Diencephalon (tissue), 2 donors: ENCODE results near the genes RBKS and PPP1CB.

DNA sequence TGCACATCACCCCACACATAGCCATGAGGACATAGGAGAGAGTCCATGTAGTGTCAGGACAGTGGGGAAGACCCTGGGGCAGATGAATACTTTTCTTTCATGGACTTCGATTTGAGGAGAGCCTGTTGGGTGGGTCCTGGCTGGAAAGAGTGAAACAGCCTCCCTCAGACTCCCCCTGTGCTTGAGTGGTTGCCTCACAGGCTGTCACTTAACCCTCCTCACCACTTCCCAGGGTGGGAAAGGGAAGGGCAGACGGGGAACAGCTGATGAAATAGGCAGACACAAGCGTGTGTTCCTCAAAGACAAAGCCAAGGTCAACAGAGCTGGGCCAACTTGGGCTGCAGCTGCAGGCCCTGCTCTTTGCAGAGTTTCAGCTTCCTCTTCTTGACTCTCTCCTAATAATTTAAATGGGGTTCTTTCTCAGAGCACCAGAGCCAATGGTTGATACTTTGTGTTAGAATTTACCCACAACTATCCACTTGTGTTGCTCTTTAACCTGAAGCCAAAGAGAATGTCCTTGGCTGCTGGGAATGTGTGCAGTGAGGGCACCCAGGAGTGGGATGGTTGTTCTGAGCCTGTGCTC is 14.7 kb upstream of the MRPL33 start:
- RAMPAGE, long total RNA = no peak

DNA sequence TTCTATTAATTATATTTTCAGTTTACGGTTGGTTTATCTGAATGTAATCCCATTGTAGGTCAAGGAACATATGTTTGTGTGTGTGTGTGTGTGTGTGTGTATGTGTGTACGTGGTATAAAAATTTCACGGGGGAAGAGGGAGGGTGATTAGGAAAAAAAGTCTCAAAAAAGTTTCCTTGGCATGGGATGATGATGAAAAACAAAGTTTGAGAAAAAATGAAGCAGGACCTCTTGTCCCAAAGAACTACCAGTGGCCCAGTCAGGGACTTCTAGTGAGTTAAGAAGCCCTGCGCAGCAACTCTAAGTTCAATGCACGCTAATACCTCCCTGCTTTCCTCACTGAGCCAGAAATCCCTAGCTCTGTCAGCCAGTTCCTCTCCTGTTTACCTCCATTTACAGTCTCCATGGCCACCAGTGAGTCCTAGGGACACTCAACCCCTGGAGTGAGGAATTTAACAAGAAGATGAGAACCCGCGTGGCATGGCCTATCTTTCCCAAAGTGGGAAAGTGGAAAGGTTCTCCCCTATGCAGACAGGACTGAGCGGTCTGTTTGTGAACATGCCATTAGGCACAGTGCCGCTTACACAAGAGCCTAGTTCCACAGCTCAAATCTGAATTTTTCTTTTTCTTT is 31.0 kb downstream of the MRPL33 start:
- RAMPAGE, long total RNA = no peak

- RAMPAGE, long total RNA = no peak
Observed at GRCh38 chr2:27890083-27890918, at the start of gene RBKS. Gene RBKS (minus strand): TSS chr2:27890387.

DNA sequence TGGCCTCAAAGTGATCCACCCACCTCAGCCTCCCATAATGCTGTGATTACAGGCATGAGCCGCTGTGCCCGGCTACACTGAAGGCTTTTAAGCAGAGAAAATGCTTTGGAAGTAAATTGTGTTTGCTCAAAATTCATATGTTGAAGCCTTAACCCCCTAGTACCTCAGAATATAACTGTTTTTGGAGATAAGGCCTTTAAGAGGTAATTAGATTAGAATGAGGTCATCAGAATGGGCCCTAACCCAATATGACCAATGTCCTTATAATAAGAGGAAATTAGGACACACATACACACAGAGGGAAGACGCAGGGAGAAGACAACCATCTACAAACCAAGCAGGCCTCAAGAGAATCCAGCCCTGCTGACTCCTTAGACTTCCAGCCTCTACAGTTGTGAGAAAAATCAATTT is 226.9 kb upstream of the FOSL2 start:
- RAMPAGE, long total RNA = no peak

GRCh38 chr2:28274736-28275736 is 117.6 kb upstream of the FOSL2 start:
- RAMPAGE, long total RNA = no peak

DNA sequence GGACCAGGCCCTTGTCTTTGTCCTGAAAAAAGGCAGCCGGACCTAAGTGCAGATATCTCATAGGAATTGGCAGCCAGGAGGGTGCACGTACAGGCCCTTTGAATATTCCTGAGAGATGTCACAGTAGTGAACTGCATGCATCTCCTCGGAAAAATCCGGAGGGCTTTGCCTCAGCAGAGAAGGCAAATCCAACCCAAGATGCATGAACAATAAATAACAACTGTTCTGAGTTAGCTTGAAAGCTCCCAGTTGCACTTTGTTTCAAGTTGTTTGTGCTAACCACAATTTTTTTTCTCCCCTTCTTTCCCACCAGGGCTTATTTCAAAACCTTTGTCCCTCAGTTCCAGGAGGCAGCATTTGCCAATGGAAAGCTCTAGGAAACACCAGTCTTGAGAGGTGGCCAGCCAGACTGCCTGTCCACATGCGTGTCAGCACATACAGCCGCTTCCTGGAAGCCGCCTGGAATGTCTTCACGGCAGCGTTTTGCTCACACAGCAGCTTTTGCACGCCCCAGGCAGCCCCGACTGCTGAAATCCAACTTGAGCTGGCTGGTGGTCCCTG is 54.4 kb upstream of the FOSL2 start:
- RAMPAGE, long total RNA = no peak

- RAMPAGE, long total RNA = no peak
Observed at GRCh38 chr2:28360445-28361081, 32.1 kb upstream of the FOSL2 start.

- RAMPAGE, long total RNA = no peak
Observed at GRCh38 chr2:28399704-28400447, 7.2 kb downstream of the FOSL2 start.

- RAMPAGE, long total RNA = no peak
Observed at GRCh38 chr2:28400448-28400974, 7.9 kb downstream of the FOSL2 start.

- RAMPAGE, long total RNA = no peak
Observed at GRCh38 chr2:28411525-28412863, 19.3 kb downstream of the FOSL2 start.

- RAMPAGE, long total RNA = no peak
Observed at GRCh38 chr2:28603341-28603708, 107.5 kb downstream of the PLB1 start.

DNA sequence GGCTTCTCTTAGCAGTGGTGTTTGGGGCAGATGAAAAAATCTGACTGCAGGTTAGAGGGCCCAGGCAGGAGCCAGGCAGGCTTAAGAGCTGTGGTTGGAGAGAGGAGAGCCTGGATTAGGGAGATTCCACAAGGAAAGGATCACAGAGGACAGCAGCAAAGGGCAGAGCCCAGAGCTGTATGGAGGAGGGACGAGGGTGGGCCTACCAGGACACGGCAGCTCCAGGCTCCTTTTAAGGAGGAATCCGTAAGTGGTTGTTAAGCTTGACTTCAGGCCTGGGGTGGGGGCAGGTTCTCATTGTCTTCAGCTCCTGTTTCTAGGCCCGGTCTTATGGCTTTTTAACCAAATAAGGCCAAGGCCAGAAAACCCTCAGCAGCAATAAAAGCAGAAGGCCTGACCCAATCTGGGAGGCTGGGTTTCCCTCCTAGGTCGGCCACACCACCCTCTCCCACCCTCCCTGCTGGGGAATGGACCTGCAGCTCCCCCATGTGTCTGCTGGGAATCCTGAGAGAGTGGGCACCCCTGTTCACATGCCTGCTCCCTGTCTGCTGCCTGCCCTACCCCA is 111.1 kb downstream of the PLB1 start:
- RAMPAGE, long total RNA = no peak

DNA sequence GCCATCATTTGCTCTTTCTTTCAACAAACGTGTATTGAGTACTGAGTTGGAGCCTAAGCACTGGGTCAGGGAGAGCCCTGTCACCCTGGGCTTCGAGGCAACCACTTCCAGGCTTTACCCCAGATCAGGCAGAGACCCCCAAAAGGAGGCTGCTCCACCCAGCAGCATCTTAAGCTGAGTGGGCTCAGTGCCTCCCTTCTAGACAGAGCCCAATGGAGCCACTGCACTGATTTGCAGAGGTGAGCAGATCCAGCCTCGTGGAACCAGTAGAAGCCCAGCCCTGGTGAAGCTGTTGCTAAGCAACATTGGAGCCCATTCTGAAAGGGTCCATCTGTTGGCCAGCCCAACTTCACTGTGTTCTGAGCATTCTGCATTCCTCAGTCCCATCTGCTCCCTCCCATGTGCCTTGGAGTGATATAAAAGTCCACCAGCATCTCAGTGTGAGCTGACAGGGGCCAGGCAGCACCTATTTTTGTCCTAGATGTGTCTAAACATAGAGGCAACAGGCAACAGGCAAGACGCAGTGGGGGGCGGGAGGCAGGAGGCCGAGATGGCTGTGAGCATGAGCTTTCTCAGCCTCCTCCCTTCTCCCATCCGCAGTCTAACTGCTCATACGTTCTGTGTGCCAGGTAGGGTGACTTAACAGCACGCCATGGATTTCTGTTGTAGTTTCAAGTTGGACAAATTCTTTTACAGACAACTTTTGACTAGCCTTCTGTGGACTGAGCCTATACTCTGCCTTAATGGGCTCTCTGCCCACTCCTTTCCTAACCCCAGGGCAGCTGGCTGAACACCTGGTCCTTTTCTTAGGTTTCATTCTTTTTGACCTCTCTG is 112.3 kb downstream of the PLB1 start:
- RAMPAGE, long total RNA = no peak

DNA sequence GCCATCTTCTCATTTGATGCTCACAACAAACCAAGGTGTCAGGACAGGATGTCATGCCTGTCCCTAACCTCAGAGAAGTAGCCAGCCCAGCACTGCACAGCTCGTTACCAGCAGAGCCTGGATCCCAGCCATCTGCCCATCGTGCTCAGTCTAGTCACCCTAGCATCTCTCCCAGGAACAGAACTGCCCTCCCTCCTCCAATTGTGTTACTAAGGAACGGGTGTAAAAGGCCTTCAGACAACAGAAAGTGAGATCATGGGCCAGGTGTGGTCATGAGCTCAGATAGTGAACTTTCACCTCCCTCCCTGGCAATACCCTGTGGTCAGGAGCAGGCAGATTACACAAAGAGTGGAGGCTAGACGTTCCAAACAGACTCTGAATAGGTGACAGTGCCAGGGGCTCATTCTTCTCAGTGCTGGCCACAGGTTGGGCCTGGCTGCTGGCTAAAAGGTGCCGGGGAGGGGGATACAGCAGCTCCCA is 111.8 kb upstream of the PPP1CB start:
- RAMPAGE, long total RNA = no peak

DNA sequence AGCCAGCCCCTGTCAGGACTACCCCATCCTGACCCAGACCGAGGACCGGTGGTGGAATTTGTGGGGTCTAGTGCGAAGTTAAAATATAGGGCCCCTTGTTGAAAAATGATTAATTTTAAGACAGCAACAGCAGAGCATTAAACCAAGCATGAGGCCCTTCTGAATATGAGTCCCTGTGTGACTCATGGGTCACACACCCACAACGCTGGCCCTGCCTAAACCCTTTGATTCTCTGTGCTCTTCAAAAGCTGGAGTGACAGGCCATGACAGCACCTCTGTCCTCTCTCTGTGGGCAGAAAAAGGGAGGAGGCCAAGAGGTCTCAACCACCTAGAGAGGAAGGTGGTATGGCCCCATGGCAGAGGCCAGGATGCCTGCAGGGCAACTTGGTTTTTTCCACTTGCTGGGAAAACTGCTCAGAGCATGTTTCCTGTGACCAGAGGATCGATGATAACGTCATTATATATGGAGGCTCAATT is 102.2 kb upstream of the PPP1CB start:
- RAMPAGE, long total RNA = no peak

GRCh38 chr2:28663541-28663753 is 88.2 kb upstream of the PPP1CB start:
- RAMPAGE, long total RNA = no peak

- RAMPAGE, long total RNA = start-site peak on the minus strand at chr2:28751500-28751570, 12 and 23 reads in 2 replicates; start-site peak on the plus strand at chr2:28751743-28752122, 3,637 and 2,624 reads in 2 replicates
Observed at GRCh38 chr2:28751373-28752198, at the start of gene PPP1CB. Gene PPP1CB (plus strand): TSS chr2:28751830.

GRCh38 chr2:29053583-29054163 is 20.6 kb downstream of the PCARE start:
- RAMPAGE, long total RNA = no peak

- RAMPAGE, long total RNA = no peak
Observed at GRCh38 chr2:29484415-29484632, 369.1 kb downstream of the CLIP4 start.

GRCh38 chr2:30145006-30145469 is 1.8 kb upstream of the YPEL5 start:
- RAMPAGE, long total RNA = no peak